ENCODE results near the gene NUDT4.

DNA sequence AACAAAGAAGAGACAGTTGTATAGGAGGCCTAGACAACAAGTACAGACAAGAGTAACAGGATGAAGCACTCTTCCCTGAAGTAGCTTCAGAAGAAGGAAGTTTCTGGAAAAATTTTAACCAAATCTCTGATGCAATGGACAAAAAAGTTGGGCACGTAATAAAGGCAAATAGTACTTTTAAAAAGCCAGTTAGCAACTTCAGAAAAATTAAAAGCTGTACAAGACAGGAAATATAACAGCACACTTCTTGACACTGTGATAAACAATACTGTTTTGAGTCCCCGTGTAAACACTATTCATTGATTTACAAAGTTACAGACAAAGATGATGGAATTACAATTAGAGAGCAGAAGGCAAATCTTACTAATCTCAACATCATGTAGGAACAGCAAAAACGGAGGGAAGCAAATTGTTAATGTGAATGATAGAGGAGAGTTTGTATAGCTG is 134.0 kb upstream of the PLEKHG7 start:
- PRO-cap: no peak

GRCh38 chr12:92569991-92570730 is 132.6 kb upstream of the PLEKHG7 start:
- PRO-cap: no peak

GRCh38 chr12:92735030-92735462 is 32.3 kb downstream of the PLEKHG7 start:
- PRO-cap: no peak

- PRO-cap: no peak
Observed at GRCh38 chr12:92746108-92746515, 43.3 kb downstream of the PLEKHG7 start.

DNA sequence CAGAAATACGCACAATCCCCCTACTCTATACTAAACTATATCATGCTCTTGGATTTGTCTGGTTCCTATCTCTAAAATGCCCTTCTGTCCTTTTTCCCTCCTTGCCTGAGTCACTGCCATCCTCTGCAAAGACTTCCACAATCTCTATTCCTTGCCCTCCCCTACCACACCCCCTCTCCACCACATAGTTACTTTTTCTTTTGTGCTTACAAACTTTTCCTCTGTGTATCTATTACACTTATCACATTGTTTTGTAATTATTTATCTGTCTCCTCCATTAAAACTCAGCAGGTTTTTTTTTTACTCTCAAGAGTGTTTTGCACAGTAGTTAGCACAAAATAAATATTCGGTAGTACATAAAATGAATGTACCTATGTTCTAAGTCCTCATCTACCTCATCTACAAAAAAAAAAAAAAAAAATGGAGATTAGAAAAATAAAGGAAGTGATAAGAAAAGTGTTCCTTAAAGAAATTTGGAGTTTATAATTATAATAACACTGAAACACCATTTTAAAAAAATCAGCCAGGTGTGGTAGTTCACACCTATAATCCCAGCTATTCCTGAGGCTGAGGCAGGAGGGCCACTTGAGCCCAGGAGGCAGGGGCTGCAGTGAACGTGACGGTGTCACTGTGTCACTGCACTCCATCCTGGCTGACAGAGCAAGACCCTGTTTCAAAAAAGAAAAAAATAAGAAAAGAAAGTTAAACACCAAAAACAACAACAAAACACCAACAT is 5.5 kb downstream of the EEA1 start:
- PRO-cap: no peak

DNA sequence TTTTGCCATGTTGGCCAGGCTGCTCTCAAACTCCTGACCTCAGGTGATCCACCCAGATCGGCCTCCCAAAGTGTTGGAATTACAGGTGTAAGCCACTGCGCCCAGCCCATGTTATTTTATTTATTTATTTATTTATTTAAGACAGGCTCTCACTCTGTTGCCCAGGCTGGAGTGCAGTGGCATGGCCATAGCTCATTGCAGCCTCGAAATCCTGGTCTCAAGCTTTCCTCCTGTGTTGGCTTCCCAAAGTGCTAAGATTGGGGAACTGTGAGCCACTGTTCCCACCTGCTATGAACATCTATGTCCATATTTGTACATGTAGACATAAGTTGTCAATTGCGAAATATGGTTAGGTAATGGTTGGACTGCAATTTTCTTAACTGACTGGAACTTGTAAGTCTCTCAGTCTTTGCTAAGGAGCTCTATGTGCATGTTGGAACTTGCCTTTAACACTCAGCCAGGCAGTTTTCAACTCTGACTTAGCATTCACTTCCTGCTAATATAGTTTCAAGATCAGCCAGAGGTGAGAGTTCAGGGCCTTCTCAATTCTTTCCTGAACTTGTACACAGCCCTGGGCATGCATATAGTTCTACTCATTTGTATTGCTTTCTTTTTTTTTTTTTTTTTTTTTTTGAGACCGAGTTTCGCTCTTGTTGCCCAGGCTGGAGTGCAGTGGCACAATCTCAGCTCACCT is 44.5 kb upstream of the EEA1 start:
- PRO-cap: no peak

- PRO-cap: no peak
Observed at GRCh38 chr12:93127058-93128548, 198.5 kb upstream of the EEA1 start.

GRCh38 chr12:93166771-93167333 is 210.9 kb upstream of the NUDT4 start:
- PRO-cap: no peak

DNA sequence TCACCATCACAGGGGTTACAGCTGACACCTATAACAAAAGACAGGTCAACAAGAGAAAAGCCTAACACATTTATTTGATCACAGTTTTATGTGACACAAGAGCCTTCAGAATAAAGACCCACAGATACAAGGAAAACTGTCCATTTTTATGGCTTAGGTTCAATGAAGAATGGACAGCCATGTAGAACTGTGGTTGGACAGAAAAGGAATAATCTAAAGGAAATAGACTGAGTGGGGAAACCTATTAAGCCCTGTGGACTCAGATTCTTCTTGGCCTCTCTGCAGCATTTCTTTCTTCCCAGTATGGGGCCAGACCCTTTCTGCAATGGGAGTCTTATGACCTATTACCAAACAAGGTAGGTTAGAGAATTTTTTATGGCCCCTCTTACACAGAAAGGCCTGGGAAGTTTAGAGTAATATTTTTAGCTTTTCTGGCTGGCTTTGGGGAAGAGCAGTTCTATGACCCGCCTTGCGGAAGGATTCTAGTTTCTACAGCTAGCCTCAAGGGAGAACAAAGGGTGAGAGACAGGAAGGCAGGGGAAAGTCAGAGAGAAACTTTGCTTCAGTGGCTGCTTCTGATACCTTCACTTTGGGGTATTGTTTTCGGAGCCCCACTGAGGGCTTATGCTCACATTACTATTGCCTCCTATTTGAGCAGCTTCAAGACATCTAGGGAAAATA is 80.9 kb upstream of the NUDT4 start:
- PRO-cap: no peak

DNA sequence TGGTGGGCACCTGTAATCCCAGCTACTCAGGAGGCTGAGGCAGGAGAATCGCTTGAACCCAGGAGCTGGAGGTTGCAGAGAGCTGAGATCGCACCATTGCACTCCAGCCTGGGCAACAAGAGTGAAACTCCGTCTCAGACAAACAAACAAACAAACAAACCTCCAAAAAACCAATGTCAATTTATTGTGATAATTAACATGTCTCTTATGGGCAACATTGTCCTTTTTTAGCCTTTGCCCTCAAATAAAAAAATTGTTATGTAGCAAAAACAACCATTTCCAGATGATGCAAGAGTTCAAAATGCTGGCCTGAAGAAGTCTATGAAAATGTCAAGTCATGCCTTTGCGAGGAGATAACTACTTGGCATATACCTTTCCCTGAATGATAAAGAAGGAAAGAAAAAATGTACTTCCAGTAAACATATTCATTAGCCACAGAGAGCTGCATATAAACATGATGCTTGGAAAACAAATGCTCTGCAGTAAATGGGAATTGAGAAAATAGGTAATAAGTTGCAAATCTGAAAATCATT is 4.7 kb upstream of the NUDT4 start:
- PRO-cap: no peak

DNA sequence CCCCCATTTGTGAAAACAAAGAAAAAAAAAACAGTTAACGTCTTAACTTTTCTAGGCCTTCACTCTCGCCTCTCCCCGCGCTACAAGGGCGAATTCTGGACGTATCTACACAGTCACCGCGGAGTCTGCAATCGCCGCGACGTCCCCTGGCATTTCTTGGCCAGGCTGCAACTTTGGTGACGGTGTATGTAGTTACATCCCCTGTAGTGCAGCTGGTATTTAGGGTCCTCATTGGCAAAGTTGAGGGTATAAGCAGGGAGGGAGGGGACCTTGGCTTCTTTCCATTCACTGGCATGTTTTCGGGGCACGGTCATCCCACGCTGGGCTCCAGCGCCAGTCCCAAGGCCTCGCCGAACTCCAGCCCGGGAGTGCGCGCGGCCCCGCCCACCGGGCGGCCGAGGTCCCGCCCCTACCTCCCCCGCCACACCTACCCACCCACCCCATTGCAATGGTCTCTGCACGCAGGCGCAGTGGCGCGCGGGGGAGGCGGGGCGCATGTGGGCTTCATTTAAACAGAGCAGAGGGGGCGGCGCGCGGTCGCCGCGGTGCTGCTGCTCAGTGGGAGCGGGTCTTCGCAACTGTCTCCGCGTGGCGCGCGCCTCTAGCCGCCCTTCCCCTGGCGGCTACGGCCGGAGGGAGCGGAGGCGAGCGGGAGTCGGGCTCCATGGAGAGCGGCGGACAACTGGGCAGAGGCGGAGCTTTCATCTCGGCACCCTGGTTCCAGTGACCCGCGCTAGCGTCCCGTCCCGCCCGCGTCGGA is at the start of gene NUDT4:
Gene NUDT4, plus strand, starts transcription at position 536 of the 760 bp plus-strand sequence.
- PRO-cap: bidirectional peak, plus-strand start at position 507 of the sequence, minus-strand start at position 357 of the sequence

DNA sequence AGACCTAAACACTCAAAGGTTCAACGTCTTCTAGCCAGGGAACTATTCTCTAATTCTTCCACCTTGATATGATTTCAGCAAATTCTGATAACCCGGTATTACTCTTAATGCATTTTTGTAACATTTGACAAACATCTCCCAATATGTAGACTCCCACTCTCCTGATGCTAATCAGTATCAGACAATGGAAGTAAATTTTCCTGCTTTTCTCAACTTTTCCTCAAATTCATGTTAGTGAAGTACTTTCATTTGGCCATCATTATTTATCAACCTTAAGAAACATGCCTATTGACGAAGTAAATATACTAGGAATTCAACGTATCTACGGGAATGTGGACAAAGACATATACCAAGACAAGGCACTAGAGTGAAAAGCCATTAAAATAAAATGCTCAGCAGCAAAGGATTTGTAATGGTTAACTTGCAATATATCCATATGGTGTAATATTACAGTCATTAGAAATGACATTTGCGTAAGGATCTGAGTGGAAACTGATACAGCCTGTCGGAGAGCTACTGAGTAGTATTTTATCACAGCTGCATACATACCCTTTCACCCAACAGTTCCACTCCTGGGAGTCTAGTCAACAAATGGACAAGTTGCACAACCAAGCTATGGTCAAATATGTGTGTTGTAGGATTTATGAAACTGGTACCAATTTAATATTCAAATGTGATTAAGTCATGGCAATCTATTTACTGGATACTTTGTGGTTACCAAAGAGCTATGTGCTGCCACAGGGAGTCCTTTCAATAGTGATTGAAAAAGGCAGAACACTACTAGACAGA is 26.4 kb downstream of the NUDT4 start:
- PRO-cap: no peak

DNA sequence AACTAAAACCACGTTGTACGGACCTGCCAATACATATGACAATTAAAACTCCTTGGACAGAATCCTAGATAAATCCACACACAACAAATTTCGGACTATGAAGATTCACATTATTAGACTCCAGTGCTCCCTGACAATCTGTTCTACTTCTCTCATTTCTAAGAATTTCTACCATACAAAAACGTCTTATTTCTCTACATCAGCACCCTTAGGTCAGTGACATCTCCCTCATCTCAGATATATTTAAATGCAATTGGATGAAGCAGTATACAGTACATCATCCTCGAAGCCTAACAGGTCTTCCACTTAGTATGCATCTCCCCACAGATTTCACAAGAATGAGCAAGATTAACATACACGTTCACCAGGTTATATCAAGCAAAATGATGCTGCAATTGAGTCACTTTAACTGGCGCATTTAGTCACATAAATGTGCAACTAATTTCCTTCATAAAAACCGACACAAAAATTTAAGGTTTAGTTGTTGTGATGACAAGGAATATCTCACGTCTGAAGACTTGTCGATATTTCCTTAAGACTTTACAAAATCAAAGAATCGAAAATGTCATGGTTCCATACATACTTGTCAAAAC is 1.4 kb downstream of the UBE2N start:
- PRO-cap: no peak

GRCh38 chr12:93538292-93538597 is 34.2 kb upstream of the SOCS2 start:
- PRO-cap: no peak

DNA sequence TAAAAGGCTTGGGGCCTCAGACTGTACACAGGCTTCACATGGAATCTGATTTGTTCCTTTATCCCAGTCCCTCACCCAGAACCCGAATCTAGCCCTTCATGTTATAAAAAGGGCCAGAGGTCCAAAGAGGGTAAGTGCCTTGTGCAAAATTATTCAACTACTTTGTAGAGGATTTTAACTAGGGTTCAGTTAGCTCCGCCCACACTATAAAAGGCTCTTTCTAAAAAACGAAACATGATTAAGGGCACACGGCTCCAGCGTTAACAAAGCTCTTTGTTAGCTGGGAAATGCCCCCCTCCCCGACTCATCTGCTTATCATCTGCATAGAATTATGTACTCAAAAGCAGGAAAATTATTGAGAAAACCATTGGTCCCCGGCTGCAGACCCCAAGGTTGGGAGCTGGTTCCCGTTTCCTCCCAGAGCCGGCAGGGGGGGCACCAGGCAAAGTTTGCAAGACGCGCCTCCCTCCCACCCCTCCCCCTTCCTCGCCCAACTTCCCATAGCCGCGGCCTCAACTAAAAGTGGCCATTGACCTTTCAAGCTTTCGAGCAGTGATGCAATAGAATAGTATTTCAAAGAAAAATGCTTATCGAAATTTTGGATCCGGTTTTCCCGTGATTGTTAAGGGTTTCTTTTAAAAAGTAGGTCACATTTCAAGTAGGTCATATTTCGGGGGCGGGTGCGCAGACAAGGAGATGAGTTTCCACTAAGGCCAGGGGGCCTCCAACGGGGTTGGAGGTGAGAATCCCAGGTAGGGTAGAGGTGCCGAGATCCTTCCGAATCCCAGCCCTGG is 3.0 kb upstream of the SOCS2 start:
- PRO-cap: unidirectional peak, plus-strand start at position 666 of the sequence

DNA sequence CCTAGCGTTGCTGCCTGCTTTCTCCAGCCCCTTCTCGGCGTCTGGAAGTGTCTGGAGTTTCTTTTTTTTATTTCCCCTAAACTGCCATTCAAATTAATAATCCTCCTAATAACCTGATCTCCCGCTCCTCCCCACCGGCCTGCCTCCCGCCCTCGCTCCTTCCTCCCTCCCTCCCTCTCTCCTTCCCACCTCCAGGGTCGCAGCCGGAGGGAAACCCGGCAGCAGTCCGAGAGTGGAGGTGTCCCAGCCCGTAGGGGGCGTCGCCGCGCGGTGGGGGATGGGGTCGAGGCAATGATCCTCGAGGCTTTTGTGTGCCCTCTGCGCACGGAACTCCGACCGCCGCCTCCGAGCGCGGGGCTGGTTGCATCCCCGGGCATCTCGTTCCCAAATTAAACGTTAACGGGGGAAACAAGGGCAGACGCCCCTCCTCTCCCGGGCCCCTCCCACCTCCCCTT is 1.1 kb upstream of the SOCS2 start:
- PRO-cap: bidirectional peak, plus-strand start outside the sequence, minus-strand start at position 380 of the sequence

DNA sequence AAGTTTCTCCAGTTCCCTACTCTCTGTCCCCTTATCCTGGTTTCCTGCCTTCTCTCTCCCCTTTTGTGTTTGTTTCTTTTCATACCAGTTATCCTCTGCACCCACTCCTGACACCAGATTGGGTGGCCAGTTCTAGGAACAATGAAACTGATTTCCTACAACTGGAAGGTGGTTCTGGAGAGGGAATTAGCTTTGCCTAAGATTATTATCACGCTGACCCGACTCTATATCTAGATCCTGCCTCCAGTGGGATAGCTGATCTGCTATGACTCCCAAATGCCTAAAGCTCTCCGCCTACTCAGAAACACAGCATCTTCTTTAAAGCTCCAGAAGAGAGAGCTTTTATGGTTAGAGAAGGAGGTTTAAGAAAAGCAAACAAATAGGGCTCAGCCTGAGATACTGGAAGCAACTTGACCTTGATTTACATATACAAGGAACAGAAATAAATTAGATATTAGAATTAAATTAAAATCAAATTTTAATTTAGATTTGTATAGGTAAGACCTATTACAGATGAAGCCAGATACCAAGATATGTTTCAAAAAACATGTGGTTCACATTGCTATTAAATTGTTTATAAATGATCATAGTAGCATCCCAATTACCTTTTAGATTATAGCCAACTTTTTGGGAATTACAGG is 20.7 kb downstream of the SOCS2 start:
- PRO-cap: no peak

DNA sequence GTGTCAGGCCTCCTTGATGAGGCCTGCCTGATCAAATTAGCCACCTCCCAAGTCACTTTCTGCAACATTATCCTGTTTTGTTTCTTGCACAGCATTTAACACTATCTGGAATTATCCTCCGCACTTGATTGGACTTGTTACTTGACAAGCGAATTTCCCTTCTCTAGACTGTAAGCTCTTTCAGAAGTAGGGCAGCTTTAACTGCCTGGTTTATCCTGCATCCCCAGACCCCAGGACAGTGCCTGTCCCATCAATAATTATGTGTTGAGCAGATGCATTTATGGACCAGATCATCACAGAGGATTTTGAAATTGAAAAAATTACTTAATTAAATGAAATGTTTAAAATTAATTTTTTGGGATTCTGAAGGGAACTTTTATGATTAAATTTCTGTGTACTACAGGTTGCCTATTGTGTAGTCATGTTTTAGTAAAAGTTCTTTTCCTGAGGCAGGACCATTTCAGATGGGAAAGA is 27.8 kb downstream of the CRADD start:
- PRO-cap: no peak

DNA sequence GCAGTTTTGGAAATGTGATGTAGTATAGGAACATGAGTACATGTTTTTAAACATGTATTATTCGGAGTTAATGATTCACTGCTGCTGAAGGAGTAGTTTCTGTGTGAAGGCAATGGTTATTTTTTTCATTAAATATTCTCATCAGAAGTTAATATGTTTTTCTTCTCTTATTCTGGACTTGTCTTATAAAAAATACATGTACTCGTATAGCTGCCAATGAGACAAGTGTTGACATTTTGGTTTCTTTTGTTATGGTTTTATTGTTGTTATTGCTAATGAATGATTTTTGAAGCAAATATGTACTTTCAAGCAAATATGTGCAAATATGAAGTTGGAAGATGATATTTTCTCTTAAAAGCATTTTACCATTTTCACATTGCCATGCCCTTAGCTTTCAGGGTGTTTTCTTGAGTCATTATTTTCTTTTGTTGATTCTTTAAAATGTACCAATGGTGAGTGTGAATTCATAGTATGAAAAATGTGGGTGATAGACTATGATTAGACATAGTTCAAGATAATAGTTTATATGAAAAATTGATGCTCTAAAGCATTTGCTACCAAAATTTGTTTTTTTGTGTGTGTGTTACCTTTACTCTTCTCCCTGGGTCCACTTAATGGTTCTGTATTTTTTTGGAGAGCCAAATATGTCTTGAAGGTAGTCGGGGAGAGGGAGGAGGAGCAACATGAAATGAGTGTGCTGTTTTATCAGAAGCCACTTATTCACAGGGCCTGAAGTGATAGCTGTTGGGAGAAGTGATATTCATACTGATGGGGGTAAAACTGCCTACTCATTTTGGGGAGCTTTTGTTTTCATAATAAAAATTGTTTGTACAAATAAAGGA is 28.9 kb downstream of the CRADD start:
- PRO-cap: no peak

DNA sequence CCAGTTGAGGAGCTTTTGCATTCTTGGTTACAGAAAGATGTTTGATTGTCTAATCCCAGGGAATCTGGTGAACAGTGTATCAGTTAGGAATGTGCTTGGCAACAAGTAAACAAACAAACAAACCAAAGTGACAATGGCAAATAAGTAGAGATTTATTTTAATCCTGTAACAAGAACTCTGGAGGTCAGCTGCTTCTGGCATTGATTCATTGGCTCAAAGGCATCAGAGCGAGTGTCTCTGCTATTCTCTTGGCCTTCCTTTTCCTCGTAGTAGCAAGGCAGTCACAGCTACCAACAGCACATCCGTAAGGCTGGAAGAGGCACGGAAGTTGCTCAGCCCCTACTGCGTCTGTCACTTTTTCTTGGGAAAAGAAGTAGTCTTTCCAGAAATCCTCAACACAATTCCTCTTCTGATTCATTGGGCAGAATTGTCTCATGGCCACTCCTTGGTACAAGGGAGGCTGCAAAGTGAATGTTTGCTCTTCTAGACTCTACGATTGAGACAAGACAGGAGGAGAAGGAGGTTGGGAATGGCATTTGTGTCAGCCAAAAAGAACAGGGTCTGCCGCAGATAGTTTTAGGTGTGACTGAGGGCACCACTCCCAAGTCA is 37.3 kb downstream of the CRADD start:
- PRO-cap: no peak